ENCODE measurements around a stretch of chrX.

- PRO-cap, 2 experiments = no peak in any of the 2 experiments
Measured at GRCh38 chrX:38850819-38851230, 49.6 kb downstream of the MID1IP1 start.

DNA sequence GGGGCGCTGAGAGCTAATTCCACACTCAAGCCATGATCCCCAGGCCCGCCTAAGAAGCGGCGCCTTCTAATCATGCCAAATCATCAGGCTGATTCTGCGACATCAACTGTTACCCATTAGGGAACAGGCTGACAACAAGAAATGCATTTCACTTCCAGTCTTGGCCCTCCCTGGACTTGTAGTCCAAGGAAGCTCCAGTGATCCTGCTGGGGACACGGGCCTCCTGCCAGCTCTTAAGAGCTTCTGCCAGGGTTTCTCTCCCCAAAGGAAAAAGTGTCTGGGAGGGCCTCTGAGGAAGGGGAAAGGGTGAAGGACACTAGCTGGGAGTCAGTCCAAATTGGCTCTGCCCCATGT, 617.9 kb downstream of the MID1IP1 start:
- PRO-cap, 2 experiments = no peak in any of the 2 experiments

DNA sequence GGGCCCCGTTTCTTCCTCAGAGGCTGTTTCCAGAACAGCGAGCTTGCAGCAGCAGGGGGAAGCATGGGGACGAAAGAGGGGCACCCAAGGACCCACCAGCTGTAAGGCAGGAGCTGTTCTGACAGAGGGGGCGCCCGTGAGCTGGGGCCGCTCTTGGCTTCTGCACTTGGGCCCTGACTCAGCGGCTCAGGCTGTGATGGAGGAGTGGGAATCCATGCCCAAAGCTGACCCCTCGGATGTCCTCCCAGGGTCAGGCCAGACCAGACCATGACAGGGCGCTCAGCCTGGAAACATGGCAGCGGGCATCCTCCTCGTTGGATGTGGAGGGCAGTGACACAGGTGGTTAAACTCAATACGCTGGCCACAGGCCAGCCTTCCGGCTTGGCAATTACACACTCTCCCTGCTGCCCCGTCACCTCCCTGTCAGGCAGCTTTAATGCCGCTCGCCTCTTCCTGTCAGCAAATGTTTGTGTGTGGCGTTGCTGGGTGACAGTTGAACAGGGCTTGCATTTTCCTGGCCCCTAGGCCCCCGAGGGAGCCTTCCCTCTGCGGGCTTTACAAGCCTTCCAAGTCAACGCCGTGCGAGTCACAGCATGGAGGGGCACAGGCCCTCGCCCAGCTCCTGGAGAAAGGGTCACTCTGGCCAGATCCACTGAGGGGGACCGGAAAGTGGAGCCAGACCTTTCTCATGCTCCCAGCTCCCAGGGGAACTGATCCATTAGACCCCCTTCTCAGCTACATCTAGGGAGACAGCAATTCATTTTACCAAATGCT, 620.1 kb downstream of the BCOR start:
- PRO-cap, 2 experiments = no peak in any of the 2 experiments

GRCh38 chrX:39613333-39614460, 484.1 kb downstream of the BCOR start:
- PRO-cap, 2 experiments = peak in 2 of 2 experiments; most common plus-strand start chrX:39613882 (in 1); most common minus-strand start chrX:39613722 (in 1)

- PRO-cap, 2 experiments = no peak in any of the 2 experiments
Measured at GRCh38 chrX:39687660-39688066, 410.1 kb downstream of the BCOR start.

DNA sequence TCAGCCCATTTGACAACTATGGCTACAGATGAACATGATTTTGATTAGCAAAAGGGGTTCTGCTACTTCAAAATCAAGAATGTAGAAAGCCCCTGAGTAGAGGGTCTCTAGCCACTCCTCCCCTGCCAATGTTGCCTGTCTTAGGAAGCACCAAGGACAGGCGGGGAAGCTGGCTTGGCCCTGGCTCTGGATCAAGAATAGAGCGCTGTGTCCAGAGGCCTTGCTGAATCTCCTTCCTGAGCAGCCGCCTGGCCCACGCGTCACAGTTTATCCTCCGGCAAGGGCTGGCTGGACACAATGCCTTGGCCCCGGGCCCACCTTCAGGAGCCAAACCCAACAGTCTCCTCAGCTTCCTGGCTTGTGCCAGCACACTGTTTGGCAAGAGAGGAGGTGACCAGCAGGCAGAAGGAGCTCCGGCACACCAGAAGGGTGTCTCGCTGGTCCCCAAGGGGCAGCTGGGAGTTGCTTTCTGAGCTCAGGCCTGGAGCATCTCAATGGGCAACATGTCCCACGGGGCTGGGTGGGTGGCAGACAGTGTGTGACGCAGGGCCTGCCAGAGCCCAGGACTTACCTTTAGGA, 361.6 kb downstream of the BCOR start:
- PRO-cap, 2 experiments = no peak in any of the 2 experiments

GRCh38 chrX:39816717-39817632, 280.8 kb downstream of the BCOR start:
- PRO-cap, 2 experiments = no peak in any of the 2 experiments

GRCh38 chrX:40008609-40009520, 88.9 kb downstream of the BCOR start:
- PRO-cap, 2 experiments = peak in 2 of 2 experiments; most common plus-strand start chrX:40009019 (in 1); most common minus-strand start chrX:40008896 (in 2)

DNA sequence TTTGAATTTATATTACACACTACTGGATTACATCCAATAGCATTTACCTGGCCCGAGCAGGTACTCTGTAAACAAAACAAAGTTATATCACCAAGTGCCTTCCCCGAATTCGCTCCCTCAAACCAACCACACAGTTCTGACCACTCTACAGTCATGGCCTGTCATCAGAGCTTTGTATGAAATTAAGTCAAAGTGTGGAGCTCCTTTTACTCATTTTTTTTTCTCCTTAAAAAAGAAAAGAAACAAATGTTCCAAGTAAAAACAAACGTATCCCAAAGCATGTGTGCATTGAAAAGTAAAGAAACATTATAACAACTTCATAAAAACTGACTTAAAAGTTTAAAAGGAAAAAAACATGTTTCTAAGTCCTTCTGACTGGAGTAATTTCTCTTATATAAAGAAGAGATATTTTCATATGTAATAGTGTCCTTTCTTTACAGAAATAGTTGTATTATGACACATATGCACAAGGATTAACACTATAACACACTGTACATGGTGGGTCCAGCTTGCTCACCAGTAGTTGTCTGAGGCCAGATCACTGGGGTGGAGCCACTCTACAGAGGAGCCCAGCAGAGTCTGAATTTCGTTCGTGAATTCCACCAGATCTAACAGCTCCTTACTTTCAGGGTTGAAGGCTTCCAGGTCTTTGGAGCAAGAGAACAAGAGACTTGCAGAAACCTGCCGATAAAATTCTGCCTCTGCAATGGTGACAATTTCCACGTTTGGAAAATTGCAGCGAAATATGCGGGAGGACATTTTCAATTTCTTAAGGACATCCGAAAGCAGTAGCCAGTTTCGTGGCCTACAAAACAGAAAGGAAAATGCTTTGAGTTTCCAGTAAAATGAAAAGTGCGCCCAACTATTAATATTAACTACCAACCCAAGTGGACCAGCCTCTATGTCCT, 45.9 kb downstream of the BCOR start:
- PRO-cap, 2 experiments = no peak in any of the 2 experiments

DNA sequence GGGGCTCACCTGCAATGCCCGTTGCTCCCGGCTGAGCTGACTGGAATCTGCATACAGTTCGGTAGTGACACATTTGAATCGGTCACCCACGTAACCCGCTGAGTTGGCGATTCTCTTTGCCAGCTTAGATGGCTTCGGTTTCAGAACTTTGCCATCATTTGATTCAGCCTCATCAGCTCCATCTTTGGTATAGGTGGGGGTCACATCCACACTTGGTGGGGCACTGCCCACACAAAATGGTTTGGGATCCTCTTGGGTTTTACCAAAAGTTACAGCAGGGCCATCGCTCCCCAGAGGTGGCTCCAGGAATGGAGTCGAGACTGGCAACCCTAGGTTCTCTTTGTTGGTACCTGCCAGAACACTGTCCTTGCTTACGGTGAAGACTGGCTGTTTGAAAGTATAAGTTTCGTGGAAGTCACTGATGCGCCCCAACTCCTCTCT, 25.4 kb downstream of the BCOR start:
- PRO-cap, 2 experiments = no peak in any of the 2 experiments

DNA sequence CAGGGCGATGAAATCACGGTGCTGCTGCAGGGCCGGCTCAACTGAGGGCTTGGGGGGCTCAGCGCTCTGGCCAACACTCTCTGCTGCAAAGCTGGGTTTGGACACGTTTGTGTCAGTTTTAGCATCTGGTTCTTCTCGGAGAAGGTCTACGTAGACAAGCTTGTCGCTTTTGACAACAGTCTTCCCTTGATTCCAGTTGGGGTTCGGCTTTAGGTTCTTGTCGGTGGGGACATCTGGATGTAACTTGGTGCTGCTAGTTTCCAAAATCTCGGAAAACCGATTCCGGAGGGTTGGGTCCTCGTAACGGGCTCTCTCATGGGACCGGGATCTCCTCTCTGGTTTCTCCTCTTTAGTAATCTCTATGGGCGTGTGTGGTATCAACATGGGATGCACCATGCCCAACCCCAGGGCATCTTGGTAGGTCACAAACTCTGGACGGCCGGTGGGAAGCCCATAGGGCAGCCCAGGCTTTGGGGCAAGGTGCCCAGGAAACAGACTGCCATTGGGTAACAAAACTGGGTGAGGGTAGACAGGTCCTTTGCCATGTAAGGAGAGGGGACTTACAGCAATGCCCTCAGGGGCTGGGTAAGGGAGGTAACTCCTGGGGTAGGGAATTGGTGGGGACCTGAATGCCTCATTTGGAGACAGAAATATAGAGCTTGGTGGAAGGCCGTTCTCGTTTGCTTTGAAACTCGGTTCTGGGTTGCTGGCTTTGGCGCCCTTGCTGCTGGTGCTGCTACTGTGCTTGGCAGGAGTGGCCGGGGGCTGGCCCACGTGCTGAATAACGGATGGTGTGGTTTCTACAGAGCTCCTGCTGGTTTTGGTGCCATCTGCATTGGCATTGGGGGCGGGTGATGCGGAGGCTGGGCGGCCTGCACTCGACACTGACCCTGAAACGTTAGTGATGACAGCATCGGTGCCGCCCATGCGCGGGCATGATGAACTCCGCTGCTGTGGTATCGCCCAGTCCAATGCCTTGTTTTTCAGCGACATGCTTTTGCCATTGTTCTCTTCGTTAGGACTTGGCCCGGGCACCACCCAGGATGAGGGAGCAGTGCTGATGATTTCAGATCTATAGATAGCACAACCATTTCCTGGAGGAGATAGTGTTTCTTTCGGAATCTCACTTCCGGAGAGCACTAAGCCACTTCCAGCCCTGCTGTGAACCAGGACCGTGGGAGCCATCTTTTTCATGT, 24.6 kb downstream of the BCOR start:
- PRO-cap, 2 experiments = no peak in any of the 2 experiments

GRCh38 chrX:40082473-40083230, 15.1 kb downstream of the BCOR start:
- PRO-cap, 2 experiments = no peak in any of the 2 experiments

DNA sequence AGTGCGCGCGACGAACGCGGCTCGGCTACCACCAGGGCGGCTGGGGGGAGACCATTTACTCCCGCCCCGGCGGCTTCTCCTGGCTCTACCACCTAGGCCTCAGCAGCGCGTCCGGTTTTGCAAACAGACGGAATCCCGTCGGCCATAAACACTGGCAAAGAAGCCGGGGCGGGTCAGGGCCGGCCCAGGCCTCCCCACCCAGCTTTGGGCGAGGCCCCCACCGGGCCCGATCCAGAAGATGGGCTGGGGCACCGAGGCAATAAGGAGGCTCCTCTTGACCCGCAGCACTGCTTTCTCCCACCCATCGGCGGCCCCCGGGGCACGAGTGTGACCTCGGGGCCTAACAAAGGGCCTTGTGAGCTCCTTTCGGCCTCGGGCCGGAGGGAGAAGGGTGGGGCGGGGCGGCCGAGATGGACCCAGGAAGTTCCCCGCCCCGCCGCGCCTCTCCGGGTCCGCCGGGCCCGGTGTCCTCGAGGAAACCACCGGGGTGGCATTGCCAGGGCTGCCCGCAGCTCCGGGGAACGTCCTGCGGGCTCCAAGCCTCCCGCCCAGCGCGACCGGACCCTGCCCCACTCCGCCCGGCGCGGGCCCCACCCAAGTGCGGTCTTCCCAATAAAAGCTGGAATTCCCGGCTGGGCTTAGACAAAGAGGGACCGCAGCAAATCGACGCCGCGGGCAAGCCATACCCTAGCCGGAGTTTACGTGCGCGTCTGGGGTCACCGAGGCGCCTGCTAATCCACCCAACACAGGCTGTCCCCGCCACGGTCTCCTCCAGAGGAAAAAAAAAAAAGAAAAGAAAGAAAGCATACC, 5.9 kb downstream of the BCOR start:
- PRO-cap, 2 experiments = no peak in any of the 2 experiments

DNA sequence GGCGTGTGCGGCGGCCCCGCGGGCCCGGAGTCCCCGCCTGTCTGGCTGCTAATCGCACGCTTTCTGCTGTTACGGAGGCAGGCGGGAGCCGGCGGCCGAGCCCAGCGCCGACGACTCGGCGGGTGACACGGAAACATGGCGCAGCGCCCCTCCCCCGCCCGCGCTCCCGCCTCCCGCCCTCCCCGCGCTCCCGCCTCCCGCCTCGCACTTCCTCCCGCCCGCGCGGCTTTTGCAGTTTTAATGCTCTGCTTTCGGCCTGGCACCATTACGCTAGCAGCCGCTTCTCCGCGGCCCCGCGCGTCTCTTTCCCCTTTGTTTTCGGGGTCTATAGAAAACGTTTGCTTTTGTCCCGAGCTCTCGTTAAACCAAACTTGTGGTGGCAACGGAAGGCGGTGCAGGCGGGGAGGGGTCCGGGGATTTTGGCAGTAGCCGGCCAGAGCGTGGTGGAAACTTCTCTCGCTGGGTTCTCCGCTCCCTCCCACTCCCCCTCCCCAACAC, 8.7 kb upstream of the BCOR start:
- PRO-cap, 2 experiments = peak in 2 of 2 experiments; most common plus-strand start position 240 of the sequence (in 1); most common minus-strand start position 117 of the sequence (in 1)

DNA sequence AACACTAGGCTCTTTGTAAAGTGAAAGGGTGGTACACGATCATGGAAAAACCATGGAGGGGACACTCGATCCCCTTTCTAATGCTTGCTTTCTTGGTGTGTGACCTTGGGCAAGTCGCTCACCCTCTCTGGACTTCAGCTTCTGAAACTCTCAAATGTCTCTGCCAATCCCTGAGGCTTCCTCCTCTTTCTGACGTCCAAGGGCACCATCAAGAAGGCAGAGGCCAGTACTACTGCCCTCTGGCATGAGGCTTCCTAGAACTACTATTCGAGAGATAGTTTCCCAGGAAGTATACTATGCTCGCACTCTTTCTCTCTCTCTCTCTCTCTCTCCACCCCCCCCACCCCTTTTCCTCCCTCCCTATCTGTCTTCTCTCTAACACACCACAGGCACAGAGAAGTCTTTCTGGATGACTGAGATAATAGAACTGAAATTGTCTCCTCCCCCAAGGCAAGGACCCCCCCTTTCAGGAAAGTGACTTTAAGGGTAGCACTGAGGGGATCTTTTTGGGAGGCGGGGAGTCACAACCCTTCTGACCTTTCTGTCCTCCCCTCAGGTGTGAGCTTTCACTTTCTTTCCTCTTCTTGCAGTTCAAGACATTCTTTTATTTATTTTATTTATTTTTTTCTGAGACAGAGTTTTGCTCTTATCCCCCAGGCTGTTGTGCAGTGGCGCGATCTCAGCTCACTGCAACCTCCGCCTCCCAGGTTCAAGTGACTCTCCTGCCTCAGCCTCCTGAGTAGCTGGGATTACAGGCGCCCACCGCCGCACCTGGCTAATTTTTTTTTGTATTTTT, 20.1 kb upstream of the BCOR start:
- PRO-cap, 2 experiments = no peak in any of the 2 experiments

DNA sequence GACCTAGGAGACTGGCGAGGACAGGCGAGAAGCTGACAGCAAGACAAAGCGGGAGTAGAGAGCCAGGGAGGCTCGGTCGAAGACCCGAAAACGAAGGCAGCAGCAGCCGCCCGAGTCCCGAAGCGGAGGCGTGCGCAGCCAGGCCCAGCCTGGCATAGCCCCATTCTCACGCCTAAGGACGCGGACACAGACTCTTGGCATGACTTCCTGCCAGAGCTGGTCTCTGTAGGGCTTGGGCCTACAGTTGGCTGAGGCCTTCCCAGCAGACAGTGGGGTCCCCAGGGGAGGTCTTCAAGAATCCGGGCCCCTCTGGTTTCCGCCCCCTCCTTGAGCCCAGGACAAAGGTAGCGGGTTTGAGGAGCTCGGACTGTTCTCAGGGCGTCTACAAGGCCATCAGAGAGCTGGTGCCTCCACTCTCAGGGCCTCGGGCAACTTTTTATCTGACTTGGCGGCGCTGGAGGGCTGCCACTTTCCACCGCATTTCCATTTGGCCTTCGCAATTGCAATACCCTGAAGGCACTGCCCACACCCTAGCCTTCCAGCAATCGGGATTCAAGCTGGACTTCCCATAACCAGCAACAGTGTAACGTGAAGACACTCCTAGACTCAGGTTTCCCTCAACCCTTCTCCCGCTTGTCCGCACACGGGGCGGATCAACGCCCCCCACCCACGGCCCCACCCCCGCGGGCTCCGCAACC, 50.0 kb upstream of the BCOR start:
- PRO-cap, 2 experiments = no peak in any of the 2 experiments

GRCh38 chrX:40148421-40149690, 51.1 kb upstream of the BCOR start:
- PRO-cap, 2 experiments = peak in 2 of 2 experiments; most common minus-strand start chrX:40149194 (in 2)

- PRO-cap, 2 experiments = peak in 2 of 2 experiments; most common plus-strand start chrX:40153073 (in 1); most common minus-strand start chrX:40153085 (in 2)
Measured at GRCh38 chrX:40152114-40153273, 54.7 kb upstream of the BCOR start.

DNA sequence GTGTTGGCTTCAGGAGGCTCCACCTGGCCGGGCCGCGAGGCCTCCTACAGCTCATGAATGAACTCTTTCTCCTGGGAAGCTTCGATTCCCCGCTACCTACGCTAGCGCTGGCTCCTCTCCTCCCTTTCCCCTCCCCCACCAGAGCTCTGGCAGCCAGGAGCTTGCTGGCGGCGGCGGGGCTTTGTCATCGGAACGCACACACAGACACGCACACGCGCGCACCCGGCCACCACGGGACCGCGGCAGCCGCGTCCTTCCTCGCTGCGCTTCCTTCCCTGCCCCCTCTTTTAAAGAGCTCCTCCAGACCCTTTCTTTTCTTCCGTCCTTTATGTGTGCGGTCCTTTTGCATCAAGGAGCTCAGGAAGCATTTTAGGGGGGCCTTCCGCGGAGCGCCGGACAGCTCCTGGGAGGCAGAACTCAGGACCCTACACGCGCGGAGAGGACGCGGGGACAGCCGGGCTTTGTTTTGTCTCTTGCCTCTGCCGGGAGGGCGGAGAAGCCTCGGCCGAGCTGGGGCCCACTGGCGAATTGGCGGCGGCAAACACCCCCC, 70.2 kb upstream of the BCOR start:
- PRO-cap, 2 experiments = peak in 1 of 2 experiments; most common minus-strand start position 59 of the sequence (in 1)

DNA sequence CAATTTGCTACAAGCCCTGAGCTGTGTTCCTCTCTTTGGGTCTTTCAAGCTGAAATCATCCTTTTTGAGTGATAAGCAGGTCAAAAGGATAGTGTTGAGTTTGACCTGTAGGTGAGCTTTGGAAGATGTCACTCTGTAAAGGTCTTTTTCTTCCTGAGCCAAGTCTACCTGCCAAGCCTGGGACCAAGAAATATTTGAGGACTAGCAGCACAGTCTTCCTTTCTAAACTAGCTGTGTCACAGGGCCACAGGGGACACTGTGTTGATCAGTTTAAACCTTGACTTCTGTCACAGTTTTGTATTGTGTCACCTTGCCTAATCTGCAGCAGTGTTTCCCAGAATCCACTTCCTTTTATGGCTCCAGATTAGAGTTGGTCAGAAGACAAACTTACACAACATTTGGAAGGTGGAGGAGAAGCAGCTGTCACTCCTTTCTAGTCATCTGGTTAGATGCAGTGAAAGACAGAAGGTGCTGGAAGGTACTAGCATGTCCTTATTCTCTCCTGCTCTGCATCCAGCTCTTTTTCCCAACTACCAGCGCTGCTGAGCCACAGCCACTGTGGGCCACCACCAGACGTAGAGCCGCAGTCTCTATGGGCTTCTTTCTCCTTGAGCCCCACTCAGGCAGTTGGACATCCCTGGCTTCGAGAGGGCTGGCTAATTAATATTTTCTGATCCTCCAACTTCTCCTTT, 143.1 kb upstream of the BCOR start:
- PRO-cap, 2 experiments = no peak in any of the 2 experiments

Measured in Colon Carcinoma Metastatic in the Lung (tissue), 2 donors.